Adrenal gland (tissue), 7 donors: ENCODE measurements around the genes GPR18 and GPR183.

DNA sequence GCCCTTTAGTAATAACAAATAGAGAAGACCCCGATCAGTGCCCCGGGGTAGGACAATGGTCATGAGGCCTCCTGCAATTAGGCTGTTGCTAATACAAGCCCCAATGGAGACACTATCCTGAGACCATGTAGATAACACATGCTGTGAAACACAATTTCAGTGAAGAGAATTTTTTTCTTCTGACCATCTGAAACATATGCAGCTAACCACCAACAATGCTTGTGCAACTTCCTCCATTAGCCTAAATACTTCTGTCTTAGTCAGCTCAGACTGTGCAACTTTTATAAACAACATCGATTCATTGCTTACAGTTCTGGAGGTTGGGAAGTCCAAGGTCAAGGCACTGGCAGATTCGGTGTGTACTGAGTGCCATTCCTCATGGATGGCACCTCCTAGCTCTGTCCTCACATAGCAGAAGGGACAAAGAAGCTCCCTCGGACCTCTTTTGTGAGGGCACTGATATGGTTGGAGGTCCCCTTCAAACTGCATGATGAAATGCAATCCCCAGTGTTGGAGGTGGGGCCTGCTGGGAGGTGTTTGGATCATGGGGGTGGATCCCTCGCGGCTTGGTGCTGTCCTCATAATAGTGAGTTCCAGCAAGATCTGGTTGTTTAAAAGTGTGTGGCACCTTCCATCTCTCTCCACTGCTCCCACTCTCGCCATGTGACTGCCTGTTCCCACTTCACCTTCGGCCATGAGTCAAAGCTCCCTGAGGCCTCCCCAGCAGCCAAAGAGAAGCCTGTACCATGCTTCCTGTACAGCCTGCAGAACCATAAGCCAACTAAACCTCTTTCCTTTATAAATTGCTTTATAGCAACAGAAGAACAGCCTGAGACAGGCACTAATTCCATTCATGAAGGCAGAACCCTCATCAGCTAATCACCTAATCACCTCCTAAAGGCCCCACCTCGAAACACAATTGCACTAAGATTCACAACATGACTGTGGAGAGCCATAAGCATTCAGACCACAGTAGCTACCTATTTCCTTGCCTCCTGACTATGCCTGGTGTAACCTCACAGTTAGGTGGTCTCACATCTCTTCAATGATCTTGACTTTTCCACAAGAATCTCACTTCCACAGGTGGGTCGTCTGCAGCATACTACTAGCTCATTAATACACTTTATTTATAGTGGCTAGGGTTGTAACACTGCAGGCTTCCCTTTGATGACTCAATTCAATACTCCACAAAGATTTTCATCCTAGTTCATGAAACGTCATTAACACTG is 27.5 kb downstream of the STK24 start:
- PRO-cap, 3 experiments: no peak in any of the 3 experiments
- RAMPAGE, long total RNA, 4 experiments: no peak in any of the 4 experiments
- RRBS: no CpG with 5 or more reads among the region's 12 CpGs

DNA sequence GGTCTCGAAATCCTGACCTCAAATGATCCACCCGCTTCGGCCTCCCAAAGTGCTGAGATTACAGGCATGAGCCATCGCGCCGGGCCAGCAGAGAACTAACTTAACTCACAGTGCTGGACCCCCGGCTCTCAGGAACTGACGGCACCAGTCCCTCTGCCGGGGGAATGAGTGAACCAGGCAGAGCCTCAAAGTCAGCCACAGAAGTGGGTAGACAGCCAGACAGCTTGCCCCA is 8.8 kb downstream of the STK24 start:
- PRO-cap, 3 experiments: no peak in any of the 3 experiments
- RAMPAGE, long total RNA, 4 experiments: no peak in any of the 4 experiments
- RRBS: 98% methylated on average over 4 of the region's 9 CpGs

GRCh38 chr13:98571691-98572882 is 4.8 kb downstream of the STK24 start:
- PRO-cap, 3 experiments: no peak in any of the 3 experiments
- RAMPAGE, long total RNA, 4 experiments: no peak in any of the 4 experiments
- RRBS: no CpG with 5 or more reads among the region's 15 CpGs

DNA sequence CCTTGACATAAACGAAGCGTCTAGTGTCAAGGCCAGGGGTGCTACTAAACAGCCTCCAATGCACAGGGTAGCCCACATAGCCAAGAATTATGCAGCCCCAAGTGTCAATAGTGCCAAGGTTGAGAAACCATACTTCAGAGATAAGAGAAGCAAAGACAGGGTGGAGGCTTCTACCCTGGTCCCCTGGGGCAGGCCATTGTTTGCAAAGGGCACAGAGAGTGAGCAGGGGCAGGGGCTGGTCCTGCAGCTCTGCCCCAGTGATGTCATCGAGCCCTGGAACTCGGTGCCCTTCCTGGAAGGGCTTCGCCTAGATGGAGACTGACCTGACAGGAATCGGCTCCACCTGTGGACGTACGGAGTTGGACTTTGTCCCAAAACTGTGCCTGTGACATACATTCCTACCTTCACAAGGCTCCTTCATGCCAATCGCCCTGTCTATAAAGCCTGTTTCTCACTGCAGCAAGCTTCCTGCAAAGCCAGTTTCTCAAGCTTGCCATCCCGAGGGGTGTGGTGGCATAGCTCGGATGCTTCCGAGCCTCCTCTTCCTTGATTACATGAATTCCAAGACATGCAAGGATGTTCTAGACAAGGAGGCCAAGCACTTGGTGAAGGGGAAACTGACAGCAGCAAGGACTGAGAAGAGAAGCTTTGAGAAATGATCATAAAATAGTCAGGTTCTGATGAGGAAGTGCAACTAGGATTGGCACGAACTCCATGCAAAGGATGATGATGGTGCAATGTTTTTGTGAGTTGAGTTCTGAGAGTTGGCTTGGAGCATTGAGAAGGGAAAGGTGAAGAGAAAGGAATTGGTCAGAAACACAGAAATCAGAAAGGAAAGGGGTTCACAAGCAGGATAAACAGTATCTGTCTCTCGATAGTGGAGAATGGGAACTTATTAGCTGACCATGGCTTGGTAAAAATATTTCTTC is 73.6 kb upstream of the STK24 start:
- PRO-cap, 3 experiments: peak in 1 of 3 experiments; most common minus-strand start position 635 of the sequence (in 1)
- RAMPAGE, long total RNA, 4 experiments: no peak in any of the 4 experiments
- RRBS: no CpG with 5 or more reads among the region's 14 CpGs

- PRO-cap, 3 experiments: no peak in any of the 3 experiments
- RAMPAGE, long total RNA, 4 experiments: no peak in any of the 4 experiments
- RRBS: no CpG with 5 or more reads among the region's 7 CpGs
Measured at GRCh38 chr13:99214260-99214801, 13.7 kb downstream of the UBAC2 start.

DNA sequence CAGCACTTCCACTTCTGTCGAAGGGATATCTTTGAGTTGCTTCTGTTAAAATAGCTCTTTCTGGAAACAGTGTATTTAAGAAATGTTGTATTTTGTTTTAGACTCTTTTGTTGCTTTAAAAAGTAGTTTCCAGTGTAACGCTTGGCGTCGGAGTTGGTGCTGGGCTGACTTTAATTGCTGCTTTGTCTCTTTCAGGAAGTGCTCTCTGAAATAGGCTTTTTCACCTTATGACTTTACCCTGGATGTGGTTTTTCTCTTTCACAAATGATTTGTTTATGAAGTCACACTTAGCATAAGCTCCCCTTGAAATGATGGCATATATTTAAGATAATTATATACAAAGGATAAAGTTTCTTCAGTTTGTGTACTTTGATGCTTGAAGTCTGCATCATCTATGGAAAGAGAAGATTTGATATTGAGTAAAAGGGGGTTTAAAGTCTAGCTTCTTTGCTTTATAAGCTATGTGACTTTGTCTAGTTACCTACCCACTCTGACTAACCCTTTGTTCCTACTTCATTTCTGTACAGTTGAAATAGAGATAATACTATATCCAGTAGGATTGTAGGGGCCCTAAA is at the start of gene GPR18:
TSS of gene GPR18 (minus strand) at position 185 of the 575 bp plus-strand sequence.
- PRO-cap, 3 experiments: peak in 2 of 3 experiments; most common minus-strand start position 184 of the sequence (in 2)
- RAMPAGE, long total RNA, 4 experiments: no peak in any of the 4 experiments
- RRBS: no CpG with 5 or more reads among the region's 4 CpGs

DNA sequence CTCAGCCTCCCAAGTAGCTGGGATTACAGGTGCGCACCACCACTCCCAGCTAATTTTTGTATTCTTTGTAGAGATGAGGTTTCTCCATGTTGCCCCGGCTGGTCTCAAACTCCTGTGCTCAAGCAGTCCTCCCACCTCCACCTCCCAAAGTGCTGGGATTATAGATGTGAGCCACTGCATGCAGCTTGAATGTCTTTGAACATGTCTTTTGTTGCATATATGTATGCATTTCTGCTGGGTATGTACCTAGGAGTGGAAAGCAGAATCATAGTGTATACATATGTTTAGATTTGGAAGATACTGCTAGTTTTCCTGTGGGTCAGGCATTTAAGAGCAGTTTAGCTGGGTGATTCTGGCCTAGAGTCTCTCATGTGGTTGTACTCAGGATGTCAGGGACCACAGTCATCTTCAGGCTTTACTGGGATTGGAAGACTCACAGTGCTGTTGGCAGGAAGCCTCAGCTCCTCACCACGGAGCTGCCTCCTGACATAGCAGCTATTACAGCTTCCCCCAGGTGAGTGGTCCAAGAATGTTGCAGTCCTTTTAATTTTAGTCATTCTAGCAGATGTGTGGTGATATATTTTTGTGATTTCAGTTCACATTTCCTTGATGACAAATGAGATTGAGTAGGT is 16.8 kb upstream of the GPR18 start:
- PRO-cap, 3 experiments: no peak in any of the 3 experiments
- RAMPAGE, long total RNA, 4 experiments: no peak in any of the 4 experiments
- RRBS: no CpG with 5 or more reads among the region's 3 CpGs

DNA sequence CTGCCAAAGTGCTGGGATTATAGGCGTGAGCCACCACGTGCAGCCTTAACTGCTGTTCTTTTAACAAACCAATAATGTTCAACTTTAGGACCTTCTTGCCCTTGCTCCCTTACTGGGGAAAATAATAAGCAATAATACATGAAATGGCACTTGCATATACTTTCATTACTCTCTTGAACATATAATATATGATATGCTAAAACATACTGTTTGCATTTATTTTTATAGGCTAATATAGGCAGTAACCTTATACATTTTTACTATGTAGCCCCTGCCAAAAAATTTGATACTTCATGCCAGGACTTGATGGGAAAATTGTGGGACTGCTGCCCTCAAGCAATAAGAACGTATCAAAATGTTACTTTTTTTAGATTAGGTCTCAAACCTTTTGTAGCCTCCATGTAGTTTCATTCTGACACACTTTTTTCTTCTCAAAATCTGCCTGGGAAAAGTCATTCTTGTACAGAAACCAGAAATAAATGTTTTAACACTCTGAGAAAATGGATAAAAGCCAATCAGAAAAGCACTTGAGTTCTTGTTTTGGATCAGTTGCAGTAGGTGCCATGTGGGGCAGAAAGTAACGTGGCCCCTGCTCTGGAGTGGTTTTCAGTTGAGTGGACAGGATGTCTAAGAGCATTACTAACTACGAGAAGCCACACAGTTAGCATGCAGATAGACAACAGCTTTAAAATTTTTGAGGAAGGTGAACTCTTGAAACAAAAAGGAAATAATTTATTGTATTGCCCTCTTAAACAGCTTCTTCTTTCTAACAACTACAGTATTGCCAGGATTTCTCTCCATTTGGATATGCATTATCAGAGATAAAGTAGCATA is 19.2 kb downstream of the GPR183 start:
- PRO-cap, 3 experiments: no peak in any of the 3 experiments
- RAMPAGE, long total RNA, 4 experiments: no peak in any of the 4 experiments
- RRBS: no CpG with 5 or more reads among the region's 5 CpGs

DNA sequence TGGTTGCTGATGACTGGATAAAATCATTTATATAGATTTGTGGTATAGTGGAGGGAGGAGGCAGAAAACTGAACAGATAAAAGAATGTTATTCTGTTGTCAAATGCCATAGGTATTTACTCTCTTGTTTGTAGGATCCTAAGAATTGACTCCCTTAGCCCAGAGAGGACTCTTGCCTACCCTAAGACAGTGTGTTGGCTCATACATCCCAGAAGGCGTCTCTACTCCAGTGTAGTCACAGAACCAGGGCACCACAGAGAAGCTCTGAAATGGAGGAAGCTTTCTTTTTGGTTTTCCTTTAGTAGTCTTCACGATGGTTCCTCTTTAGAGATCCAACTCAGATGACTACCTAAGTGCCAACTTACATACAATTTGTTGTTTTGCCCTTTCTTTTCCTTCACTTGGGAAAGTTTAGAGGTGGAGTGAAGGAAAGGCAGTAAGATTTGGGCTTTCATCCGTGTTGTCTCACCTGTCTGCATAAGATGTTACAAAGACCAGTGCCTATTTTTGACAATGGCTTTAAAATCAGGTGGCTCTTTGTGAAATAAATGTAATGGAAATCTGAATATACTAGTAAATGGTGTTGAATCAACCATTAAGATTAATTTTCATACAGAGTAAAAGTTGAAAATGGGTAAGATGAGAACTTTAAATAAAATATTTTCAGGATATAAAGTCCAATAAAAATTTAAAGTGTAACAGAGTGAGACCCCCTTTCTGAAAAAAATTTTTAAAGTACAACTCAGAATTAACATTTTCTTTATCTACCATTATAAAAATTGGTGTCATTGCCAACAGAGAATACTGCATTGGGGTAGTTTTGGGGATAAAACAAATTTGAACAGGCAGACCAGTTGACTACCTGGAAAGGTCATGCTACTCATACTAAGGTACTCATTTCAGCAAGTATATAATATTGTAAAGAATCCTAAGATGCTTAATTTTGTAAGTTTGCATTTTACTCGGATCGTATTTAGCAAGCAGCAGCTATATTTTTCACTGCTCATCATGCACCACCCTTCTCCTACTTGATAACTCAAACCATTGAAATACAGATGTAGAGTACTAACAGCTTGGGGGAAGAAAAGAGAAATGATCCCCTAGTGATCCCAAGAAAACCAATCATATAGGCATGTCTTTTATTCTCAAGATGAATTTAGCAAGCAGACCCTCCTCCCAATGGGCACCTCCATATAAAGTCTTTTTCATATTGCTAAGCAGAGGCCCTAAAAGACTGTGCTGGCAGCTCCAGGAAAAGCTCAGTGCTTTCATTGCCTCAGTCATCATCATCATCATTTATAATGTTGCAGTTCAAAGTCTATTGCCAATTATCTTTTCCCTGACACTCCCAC is 13.6 kb downstream of the GPR183 start:
- PRO-cap, 3 experiments: no peak in any of the 3 experiments
- RAMPAGE, long total RNA, 4 experiments: no peak in any of the 4 experiments
- RRBS: no CpG with 5 or more reads among the region's 5 CpGs

GRCh38 chr13:99305103-99306068 is 1.8 kb downstream of the GPR183 start:
- PRO-cap, 3 experiments: peak in 2 of 3 experiments; most common plus-strand start chr13:99305851 (in 2); most common minus-strand start chr13:99305884 (in 1)
- RAMPAGE, long total RNA, 4 experiments: no peak in any of the 4 experiments
- RRBS: no CpG with 5 or more reads among the region's 16 CpGs

DNA sequence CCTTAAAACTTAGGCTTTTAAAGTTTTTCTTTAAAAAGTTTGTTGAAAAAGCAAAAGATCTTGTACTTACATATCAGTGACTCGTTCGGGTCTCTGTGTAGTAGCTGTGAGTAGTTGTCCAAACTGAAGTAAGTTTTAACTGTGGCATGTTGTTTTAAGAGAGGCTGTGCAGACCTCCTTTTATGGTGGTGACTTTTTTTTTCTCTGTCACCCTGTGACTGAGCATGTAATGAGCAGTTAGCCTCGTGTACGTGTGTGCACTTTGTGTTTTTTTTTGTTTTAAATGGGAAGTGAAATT is at the start of gene GPR183:
TSS of gene GPR183 (minus strand) at position 130 of the 298 bp plus-strand sequence.
- PRO-cap, 3 experiments: peak in 3 of 3 experiments; most common minus-strand start position 130 of the sequence (in 3)
- RAMPAGE, long total RNA, 4 experiments: start-site peak on the minus strand in 3 of 4 experiments, centred at positions 103 to 115 of the sequence, 16 to 21 reads per replicate
- RRBS: no CpG with 5 or more reads among the region's 4 CpGs

DNA sequence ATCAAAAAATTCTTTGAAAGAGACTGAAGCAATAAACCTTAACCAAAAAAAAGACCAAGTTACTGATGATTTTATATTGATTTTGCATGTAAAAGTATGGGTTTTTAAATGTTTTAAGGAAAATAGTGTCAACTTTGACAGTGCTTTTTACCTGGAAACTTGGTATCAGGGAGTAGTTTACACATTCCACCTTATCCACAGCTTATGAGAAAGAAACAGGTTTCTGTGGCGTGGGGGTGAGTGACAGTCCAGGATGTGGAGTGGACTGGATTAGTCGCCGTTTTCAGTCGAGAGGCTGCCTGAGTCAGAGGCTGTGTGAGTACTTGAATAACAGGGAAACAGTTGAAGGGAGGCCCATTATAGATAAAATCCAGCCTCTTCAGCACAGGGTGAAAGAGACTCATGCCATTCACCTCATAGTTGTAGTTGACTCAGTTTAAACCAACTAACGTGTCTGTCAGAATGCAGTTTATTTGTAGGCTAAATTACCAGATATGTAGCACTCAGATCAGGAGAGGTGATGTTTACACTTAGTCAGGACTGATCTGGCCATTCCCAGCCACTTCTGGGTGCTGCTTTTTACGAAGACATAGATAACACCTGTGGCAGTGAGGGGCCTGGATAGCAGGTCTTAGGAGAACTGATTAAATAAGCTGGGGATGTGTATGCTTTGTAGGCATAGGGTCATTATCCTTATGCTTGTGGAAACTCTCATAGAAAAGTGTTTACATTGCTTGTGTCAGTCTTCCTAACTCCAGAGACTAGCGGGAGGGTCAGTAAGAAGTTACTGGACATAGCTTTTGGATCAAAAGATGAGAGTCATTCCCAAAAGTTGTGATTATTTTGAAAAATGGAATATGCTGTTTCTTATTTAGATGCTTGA is 708 bp upstream of the GPR183 start:
- PRO-cap, 3 experiments: peak in 2 of 3 experiments; most common plus-strand start position 287 of the sequence (in 1); most common minus-strand start position 262 of the sequence (in 2)
- RAMPAGE, long total RNA, 4 experiments: no peak in any of the 4 experiments
- RRBS: no CpG with 5 or more reads among the region's 7 CpGs

DNA sequence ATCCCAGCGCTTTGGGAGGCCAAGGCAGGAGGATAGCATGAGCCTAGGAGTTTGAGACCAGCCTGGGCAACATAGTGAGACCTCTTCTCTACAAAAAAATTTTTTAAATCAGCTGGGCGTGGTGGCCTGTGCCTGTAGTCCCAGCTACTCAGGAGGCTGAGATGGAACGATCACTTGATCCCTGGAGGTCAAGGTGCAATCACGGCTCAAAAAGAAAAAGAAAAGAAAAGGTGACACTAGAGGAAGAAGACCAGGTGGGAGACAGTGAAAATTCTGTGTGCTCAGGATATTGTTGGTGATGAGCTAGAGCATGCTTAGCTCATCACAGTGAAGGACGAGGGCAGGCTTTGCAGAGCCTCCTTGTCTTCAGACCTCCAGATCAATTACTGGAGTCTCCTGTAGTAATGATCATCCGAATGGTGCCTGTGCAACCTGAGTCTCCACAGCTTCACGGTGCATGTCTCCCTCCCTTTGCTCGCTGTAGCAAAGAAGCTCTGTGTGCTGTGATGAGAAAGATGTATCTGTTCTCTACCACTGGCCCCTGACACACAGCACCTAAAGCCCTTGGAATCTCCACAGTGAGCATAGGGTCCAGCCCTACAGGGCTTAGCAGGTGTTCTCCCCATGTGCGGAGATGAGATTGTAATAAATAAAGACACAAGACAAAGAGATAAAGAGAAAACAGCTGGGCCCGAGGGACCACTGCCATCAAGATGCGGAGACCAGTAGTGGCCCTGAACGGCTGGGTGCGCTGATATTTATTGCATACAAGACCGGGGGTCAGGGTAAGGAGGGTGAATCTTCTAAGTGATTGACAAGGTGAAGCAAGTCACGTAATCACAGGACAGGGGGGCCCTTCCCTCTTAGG is 41.8 kb upstream of the GPR183 start:
- PRO-cap, 3 experiments: no peak in any of the 3 experiments
- RAMPAGE, long total RNA, 4 experiments: no peak in any of the 4 experiments
- RRBS: no CpG with 5 or more reads among the region's 15 CpGs

DNA sequence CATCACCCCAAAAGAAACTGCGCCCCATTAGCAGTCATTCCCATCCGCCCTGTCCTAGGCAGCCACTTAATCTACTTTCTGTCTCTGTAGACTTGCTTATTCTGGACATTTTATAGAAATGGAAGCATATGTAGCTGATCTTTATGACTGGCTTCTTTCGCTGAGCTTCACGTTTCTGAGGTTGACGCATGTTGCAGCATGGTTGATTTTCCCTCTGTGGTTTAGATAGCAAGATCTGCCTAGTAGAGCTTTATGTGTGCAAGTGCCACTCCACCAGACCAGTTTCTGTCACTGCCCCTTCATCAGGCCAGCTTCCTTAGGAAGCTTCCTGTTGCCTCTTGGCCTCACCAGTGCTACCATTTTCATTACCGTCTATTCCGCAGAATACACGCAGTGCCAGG is 45.1 kb upstream of the GPR183 start:
- PRO-cap, 3 experiments: no peak in any of the 3 experiments
- RAMPAGE, long total RNA, 4 experiments: no peak in any of the 4 experiments
- RRBS: no CpG with 5 or more reads among the region's 8 CpGs

DNA sequence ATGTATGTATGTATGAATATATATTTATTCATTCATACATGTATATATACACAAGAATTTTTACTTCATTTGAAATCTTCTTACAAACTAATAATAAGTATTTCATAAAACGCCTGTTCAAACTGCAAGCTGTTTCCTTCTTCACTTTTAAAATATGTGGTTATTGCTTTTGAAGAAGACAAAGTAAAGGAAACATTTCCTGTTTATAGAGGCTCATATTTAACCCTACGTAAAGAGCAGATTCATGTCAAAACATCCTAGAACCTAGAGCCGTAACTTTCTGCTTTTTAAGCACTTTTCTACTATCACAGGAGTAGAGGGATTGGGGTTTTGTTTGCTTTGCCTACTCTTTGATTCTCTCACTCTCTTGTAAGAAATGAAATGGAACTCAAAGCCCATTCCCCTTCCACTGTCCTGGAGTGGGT is 53.9 kb upstream of the GPR183 start:
- PRO-cap, 3 experiments: no peak in any of the 3 experiments
- RAMPAGE, long total RNA, 4 experiments: no peak in any of the 4 experiments
- RRBS: no CpG with 5 or more reads among the region's 3 CpGs

DNA sequence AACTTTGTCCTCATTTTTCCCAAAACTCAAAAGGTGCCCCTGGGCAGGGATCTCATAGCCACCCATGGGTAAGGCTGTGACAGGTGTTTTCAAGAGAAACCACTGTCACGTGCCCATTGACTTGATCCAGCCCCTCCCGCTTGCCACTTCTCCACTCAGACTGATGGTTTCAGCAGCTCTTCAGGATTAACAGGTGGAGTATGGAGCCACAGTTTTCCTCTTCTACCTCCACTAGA is 63.3 kb upstream of the GPR183 start:
- PRO-cap, 3 experiments: no peak in any of the 3 experiments
- RAMPAGE, long total RNA, 4 experiments: no peak in any of the 4 experiments
- RRBS: no CpG with 5 or more reads among the region's 2 CpGs

- PRO-cap, 3 experiments: no peak in any of the 3 experiments
- RAMPAGE, long total RNA, 4 experiments: no peak in any of the 4 experiments
- RRBS: no CpG with 5 or more reads among the region's 10 CpGs
Measured at GRCh38 chr13:99384391-99384798, 77.2 kb upstream of the GPR183 start.

DNA sequence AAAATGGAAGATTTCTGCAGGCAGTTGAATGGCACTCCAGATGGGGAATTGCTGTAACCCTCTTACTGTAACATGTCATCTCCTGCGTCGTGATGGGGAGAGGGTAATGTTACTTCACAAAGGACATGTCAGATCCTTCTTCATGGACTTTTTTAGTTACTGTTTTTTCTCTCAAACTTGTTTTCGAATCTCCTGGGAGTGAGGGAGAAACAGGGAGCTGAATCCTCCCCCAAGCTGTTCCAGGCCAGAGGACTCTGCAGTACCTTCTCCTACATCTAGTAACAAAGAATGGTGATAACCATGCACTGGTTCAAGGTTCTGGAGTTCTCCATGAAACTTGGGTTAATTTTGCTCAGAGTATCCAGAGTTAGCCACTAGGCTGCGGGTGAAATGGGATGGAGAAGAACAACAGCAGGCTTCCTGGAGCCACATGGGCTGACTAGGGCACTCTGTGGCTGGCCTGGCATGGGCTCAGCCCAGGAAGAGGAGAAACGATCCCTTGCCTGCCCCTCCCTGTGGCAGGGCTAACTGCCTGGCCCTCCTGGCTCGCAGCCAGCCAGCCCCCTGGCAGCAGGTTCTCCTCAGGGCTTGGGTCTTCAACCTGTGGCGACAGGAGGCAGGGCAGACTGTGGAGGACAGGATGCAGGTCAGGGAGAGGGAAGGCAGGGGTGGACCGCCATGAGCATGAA is 78.6 kb upstream of the GPR183 start:
- PRO-cap, 3 experiments: no peak in any of the 3 experiments
- RAMPAGE, long total RNA, 4 experiments: no peak in any of the 4 experiments
- RRBS: no CpG with 5 or more reads among the region's 8 CpGs

- PRO-cap, 3 experiments: no peak in any of the 3 experiments
- RAMPAGE, long total RNA, 4 experiments: no peak in any of the 4 experiments
- RRBS: no CpG with 5 or more reads among the region's 6 CpGs
Measured at GRCh38 chr13:99413564-99413973, 87.7 kb upstream of the TM9SF2 start.

DNA sequence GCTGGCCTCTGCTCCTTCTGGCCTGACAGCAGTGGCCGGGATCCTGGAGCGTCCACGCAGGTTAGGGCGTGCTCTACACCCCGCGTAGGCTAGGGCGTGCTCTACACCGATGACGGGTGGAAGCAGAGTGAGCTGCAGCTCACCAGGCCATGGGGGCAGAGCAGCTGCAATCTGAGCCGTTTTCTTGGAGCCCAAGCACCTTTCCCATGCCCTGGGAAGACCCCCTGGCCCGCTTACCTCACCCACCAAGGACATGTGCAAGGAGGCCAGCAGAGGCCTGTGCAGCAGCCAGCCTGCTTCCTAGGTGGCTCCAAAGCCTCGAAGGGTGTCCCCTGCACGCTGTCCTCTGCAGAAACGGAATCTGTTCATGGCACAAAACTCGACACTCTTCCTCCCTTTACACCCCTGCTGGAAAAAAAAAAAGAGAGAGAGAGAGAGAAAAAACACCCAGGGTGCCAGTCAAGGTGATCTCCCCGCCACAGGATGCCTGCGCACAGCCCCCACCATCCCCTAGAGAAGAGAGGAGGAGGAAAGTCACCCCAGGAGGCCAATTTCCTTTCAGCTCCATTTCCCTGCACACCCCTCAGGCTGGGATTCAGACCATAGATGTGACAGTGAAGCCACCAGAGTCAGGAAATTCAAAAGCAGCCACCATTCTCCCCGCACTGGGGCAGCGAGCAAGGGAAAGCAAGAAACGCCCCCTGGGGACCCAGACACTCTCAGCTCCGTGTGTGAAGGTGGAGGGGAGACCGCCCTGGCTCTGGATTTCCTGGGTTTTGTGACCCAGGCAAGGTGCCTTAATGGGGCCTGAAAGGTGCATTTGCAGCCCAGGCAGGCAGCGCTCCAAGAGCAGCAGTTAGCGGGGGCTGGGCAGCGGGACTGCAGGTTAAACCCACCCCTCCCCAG is 84.2 kb upstream of the TM9SF2 start:
- PRO-cap, 3 experiments: no peak in any of the 3 experiments
- RAMPAGE, long total RNA, 4 experiments: no peak in any of the 4 experiments
- RRBS: 15% methylated on average over 1 of the region's 25 CpGs